AG04450 (cell line): ENCODE results near the genes GLRB and MSMO1.

DNA sequence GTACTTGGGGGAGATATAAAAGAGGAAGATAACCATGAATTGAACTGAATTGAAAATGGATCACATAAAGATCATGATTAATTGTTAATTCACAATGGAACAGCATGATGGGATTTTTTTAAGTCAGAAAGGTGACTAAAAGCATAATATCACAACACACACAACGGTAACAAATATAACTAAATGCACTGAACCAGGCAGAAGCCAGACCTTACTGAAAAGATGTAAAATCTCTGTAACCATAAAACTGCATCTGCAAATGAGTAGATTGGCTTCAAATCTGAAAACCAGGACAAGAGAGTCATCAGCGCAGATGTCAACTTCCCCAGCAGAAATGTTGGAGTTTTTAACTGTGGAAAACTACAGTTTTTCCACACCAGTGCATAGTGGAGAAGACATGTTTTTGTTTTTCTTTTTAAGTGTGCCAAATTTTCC, 436 bp upstream of the GUCY1A1 start:
- CAGE, long polyA plus RNA = no peak
- RRBS = no CpG with 5 or more reads among the region's 2 CpGs

GRCh38 chr4:157075824-157076598, at the start of gene GLRB:
TSS of gene GLRB (plus strand) at chr4:157076150.
- CAGE, long polyA plus RNA = no peak
- RRBS = 2% methylated on average over 29 of the region's 84 CpGs

GRCh38 chr4:157992057-157992695, 180.6 kb downstream of the GASK1B start:
- CAGE, long polyA plus RNA = no peak
- RRBS = no CpG with 5 or more reads among the region's 6 CpGs

GRCh38 chr4:158033131-158033962, 139.5 kb downstream of the GASK1B start:
- CAGE, long polyA plus RNA = no peak
- RRBS = no CpG with 5 or more reads among the region's 6 CpGs

- CAGE, long polyA plus RNA = no peak
- RRBS = no CpG with 5 or more reads among the region's 3 CpGs
These were observed 77.9 kb downstream of the GASK1B start for GRCh38 chr4:158094732-158095485.

DNA sequence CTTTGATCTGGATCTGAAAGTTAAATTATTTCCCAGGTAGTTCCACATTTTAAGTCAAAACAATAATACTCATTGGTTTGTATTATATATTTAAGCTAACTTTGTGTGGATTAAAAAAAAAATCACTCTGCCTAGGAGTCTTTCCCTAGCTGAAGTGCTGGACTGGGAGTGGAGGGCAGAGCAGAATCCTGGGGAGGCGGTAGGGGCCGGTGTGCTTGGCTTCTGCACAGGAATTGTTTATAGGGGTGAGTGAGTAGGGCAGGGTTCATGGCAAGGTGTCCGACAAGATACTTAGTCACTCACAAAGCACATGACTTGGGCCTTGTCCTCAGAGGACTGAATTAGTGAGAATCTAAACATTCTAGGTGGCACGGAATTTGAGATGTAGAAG, 32.2 kb downstream of the FNIP2 start:
- CAGE, long polyA plus RNA = no peak
- RRBS = no CpG with 5 or more reads among the region's 4 CpGs

- CAGE, long polyA plus RNA = no peak
- RRBS = no CpG with 5 or more reads among the region's 6 CpGs
These were observed 39.7 kb downstream of the FNIP2 start for GRCh38 chr4:158808425-158808988.

DNA sequence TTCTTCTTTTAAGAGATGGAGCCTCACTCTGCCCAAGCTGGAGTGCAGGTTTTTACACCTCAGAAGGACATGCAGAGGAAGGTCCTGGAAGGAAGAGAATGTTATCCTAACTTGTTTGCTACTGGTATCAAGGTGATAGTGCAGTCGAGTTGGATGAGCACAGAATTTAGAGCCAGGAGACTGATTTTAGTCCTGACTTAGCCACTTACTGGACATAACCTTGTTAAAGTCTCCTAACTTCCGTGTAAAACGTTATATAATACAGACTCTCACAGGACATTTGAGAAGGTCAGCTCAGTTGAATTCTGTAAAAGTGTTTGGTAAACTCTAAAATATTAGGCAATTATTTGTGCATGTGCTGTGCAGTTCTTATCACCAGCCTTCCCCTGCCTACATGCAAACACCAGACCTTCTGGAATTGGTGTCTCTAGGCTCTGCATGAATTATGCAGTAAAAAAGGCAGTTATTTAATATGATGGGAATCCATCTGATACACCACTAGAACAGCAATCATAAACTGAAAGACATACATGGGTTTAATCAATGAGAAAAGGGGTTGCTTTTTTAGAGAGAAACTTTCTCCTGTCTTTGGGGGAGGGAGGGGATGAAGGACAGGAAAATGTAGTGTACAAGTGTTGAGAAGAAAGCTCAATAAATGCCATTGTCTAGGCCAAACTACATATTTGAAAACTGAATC, 45.4 kb downstream of the FNIP2 start:
- CAGE, long polyA plus RNA = no peak
- RRBS = no CpG with 5 or more reads among the region's 3 CpGs

DNA sequence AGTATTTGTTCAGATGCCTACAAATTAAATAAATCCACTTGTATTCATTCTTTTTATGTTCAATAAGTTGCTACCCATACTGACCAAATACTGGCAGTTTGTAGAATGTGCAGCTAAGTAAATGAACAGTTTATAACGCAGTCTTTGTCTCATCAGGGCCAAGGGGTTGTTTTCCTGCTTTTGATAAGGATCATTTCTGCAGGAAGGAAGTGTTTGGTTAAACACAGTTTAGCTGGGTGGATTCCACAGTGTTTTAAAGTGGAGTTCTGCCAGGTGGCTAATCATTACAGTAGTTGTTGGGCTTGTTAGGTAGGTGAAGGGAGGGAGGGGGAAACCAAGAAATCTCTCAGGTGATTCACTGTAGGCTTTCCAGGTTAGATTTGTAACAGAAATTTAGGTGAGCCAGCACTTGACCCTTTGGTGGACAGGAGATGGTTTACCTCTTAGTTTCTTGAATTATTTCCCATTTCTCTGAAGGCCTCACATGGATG, 58.0 kb downstream of the FNIP2 start:
- CAGE, long polyA plus RNA = no peak
- RRBS = no CpG with 5 or more reads among the region's 1 CpG

DNA sequence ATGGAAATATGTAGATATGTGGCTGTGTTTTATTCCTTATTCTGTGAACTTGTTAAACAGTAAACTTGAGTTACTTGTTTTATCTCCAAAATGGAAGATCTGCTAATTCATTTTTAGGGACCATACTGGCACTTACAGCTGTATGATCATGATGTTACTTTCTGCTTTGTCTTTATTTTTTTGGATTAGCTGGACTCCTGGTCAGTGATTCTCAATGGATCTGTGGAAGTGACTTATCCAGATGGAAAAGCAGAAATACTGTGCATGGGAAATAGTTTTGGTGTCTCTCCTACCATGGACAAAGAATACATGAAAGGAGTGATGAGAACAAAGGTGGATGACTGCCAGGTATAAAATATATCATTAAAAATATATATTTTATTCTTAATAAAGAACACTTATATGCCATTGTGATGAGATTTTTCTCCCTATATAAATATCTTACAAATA, 220.4 kb downstream of the RAPGEF2 start:
- CAGE, long polyA plus RNA = no peak

- CAGE, long polyA plus RNA = no peak
- RRBS = no CpG with 5 or more reads among the region's 5 CpGs
These were observed 242.2 kb downstream of the RAPGEF2 start for GRCh38 chr4:159345093-159345372.

GRCh38 chr4:161577796-161578260, 586.0 kb downstream of the FSTL5 start:
- CAGE, long polyA plus RNA = no peak
- RRBS = no CpG with 5 or more reads among the region's 2 CpGs

DNA sequence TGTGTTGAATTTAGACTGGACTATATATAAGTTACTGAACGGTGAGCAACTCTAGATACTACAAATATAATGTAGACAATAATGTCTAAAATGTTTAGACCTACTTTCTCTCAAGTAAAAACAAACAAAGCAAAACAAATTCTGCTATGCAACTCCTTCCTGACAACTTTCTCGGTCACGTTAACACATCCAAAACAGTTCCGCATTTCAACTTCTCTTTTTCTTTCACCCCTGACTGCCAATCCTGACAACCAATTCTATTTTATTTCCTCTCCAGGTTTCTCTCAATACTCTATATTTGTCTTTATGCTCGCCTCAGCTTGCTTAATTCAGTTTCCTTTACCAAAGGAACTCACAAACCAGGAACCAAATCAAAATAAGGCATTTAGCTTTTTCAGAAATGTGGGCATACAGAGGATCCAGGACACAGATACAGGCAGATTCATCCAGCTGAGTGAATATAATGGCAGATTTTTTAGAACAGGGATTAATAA, 513.0 kb downstream of the FSTL5 start:
- CAGE, long polyA plus RNA = no peak
- RRBS = no CpG with 5 or more reads among the region's 5 CpGs

DNA sequence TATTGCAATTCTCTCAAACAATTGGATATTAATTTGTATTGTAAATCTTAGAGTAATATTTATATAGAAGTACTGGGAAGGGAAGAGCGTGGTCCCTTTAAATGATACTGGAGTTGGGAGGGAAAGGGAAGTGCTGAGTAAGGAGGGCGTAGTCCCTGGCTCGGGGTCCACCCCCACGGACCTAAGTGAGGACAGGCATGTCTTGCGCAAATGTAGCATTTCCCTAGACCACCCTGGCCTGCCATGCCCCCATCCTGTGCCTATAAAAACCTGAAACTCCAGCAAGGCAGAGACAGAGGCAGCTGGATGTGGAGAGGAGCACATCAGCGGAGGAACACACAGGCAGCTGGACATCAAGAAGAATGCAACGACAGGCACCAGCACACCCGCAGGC, 346.0 kb downstream of the FSTL5 start:
- CAGE, long polyA plus RNA = no peak
- RRBS = no CpG with 5 or more reads among the region's 8 CpGs

GRCh38 chr4:163165273-163165906, 1.3 kb downstream of the NAF1 start:
- CAGE, long polyA plus RNA = no peak
- RRBS = no CpG with 5 or more reads among the region's 7 CpGs

- CAGE, long polyA plus RNA = no peak
- RRBS = no CpG with 5 or more reads among the region's 18 CpGs
These were observed 536 bp upstream of the TMA16 start for GRCh38 chr4:163493966-163494342.

- CAGE, long polyA plus RNA = no peak
- RRBS = no CpG with 5 or more reads among the region's 5 CpGs
These were observed 169.2 kb downstream of the TMA16 start for GRCh38 chr4:163663512-163664336.

DNA sequence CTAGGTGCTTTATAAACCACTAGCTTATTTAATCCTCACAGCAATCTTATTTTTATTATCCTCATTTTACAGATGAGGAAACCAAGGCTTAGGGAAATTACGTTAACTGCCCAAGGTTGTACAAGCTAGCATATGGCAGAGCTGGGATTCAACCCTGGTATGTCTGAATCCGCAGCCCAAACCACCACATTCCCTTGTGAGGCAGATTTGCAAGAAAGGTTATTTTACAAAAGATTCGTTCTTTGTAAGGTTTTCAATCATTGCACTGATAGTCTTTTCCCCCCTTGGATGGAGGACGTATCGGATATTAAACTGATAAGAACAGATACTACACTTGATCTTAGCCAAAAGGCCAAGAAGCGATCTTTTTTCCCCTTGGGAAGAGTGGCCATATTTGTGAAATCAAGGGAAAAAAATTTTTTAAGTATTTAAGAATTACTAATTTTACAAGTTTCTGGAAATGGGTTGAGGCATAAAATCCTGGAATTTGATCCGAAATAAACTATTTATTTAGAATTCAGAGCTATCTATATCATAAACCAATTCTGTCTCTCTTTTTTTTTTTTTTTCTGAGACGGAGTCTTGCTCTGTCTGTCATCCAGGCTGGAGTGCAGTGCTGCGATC, 13.6 kb upstream of the GK3 start:
- CAGE, long polyA plus RNA = no peak
- RRBS = no CpG with 5 or more reads among the region's 9 CpGs

GRCh38 chr4:165327204-165327615, 259 bp upstream of the MSMO1 start:
- CAGE, long polyA plus RNA = no peak
- RRBS = 1% methylated on average over 21 of the region's 42 CpGs

GRCh38 chr4:165327616-165328518, at the start of gene MSMO1:
TSS of gene MSMO1 (plus strand) at chr4:165327669.
- CAGE, long polyA plus RNA = start-site peak on the plus strand at chr4:165327685-165327725, 257 and 329 reads in 2 replicates
- RRBS = 2% methylated on average over 13 of the region's 42 CpGs